Tibial nerve (tissue), 3 donors: ENCODE measurements around a stretch of chr16.

GRCh38 chr16:85806564-85807176 lies 7.2 kb downstream of the COX4I1 start:
- PRO-cap: no peak
- RAMPAGE, long total RNA, 3 experiments: no peak in any of the 3 experiments

- PRO-cap: no peak
- RAMPAGE, long total RNA, 3 experiments: no peak in any of the 3 experiments
Observed at GRCh38 chr16:85833115-85833815, 33.8 kb downstream of the COX4I1 start.

DNA sequence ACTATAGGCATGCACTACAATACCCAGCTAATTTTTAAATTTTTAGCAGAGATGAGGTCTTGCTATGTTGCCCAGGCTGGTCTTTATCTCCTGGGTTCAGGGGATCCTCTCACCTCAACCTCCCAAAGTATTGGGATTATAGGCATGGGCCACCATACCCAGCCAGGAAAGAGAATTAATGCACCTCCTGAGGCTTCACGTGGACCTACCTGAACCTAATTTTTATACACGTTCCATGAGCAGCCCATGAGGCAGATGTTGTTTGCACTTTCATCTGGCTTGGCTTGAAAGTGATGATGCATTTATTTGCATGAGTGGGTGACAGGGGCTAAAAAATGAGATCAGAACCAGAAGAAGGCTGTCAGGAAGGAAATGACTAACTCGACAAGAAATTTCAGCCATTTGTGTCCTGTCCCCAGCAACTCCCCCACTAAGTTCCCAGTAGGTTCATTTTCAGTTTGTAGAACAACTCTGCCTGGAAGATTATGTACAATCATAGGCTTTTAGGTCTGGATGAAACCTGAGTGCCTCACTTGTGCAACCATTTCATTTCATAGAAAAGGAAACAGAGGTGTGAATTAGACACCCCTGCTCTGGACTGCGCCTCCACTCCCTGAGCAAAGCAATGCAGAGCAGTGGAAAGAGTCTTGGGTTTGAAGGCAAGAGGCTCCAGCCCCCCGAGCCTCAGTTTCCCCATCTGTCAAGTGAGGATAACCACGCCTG lies 10.2 kb upstream of the IRF8 start:
- PRO-cap: no peak
- RAMPAGE, long total RNA, 3 experiments: no peak in any of the 3 experiments

- PRO-cap: no peak
- RAMPAGE, long total RNA, 3 experiments: no peak in any of the 3 experiments
Observed at GRCh38 chr16:85905114-85905744, 6.3 kb downstream of the IRF8 start.

DNA sequence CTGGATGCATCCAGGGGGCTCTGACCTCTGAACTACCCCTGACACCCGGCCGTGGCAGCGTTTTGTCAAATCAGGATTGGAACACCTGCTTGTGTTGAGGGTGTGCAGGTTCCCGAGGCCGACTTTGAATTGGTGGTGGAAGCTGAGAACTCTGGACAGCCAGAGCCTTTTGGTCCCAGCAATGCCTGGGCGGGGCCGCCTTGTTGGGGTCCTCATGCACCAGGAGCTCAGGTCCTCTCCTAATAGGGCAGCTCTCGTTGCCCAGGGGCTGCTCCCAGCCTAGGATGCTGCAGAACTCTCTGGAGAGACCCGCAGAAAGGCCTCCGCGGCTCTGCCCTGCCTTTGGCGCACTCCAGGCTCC lies 153.0 kb downstream of the IRF8 start:
- PRO-cap: no peak
- RAMPAGE, long total RNA, 3 experiments: no peak in any of the 3 experiments

DNA sequence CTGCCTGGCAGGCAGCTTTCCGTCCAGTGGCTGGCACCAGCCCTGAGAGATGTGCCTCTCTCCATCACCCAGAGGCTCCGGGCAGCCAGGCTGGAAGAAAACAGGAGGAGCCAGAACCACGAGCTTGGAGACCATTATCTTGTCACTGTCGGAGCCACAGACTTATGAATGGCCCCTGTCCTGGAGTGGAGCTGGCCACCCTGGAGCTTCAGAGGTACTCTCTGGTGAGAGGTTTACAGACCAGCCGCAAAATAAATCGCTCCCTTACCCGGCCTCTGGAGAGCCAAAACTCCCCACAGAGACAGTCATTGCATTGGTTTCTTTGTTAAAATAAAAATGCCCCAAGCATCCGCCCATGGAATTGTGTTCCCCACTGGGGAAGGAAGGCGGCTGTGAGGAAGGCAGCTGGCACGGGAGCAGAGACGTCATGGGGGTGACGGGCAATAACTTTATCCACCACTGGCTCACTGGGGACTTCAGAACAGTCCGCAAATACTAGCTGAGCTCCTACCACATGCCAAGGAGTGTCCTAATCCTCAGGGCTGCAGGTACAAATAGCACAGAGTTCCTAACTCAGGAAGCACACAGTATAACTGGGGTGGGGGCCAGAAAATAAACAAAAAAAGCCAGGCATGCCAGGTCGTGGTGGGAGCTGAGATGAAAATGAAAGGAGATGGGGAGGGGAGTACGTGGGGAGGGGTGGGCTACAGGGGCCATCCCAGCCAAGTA lies 266.2 kb upstream of the FOXF1 start:
- PRO-cap: no peak
- RAMPAGE, long total RNA, 3 experiments: no peak in any of the 3 experiments

DNA sequence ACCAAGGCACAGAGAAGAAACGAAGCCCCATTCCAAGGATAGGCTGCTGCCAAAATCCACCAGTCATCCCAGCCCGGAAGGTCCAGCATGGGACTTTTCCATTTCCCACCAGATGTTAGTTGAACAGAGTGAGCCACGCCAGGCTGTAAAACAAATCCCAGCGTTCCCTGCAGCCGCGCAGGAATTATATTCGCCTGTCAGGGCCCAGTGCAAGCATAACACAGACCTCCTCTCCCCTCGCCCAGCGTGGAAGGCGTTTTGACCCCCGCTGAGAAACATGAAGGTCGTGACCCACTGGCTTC lies 212.2 kb upstream of the FOXF1 start:
- PRO-cap: no peak
- RAMPAGE, long total RNA, 3 experiments: no peak in any of the 3 experiments

- PRO-cap: no peak
- RAMPAGE, long total RNA, 3 experiments: no peak in any of the 3 experiments
Observed at GRCh38 chr16:86365905-86366191, 144.5 kb upstream of the FOXF1 start.

- PRO-cap: no peak
- RAMPAGE, long total RNA, 3 experiments: no peak in any of the 3 experiments
Observed at GRCh38 chr16:86396481-86396838, 113.9 kb upstream of the FOXF1 start.

DNA sequence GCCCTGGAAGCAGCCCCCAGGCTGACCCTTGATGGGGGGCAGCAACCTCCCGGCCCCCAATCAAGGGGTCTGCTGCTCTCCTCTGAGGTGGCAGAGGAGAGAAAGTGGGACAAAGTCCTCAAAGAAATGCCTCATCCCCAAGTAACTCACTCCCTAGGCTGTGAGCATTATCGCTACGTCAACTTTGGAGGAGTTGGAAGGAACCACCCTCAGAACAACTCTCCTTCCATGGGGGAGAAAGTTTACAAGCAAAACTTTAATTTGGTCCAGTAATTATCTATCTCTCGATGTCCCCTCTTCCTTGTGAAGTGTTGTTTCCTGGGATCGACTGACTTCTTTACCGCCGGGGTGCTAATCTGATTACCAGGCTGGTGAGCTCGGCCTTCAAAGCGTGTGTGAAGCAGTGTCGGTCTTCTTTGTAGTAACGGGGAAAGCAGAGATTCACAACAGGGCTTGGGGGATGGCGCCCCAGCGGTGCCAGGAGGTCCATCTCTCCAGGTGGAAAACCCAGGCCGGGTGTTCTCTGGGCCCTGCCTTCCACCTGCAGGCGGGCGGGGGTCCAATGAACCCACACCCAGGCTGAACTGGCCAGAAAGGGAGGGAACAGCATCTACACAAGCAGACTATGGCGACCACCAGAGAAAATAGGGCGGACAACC lies 14.6 kb upstream of the FOXF1 start:
- PRO-cap: no peak
- RAMPAGE, long total RNA, 3 experiments: no peak in any of the 3 experiments

DNA sequence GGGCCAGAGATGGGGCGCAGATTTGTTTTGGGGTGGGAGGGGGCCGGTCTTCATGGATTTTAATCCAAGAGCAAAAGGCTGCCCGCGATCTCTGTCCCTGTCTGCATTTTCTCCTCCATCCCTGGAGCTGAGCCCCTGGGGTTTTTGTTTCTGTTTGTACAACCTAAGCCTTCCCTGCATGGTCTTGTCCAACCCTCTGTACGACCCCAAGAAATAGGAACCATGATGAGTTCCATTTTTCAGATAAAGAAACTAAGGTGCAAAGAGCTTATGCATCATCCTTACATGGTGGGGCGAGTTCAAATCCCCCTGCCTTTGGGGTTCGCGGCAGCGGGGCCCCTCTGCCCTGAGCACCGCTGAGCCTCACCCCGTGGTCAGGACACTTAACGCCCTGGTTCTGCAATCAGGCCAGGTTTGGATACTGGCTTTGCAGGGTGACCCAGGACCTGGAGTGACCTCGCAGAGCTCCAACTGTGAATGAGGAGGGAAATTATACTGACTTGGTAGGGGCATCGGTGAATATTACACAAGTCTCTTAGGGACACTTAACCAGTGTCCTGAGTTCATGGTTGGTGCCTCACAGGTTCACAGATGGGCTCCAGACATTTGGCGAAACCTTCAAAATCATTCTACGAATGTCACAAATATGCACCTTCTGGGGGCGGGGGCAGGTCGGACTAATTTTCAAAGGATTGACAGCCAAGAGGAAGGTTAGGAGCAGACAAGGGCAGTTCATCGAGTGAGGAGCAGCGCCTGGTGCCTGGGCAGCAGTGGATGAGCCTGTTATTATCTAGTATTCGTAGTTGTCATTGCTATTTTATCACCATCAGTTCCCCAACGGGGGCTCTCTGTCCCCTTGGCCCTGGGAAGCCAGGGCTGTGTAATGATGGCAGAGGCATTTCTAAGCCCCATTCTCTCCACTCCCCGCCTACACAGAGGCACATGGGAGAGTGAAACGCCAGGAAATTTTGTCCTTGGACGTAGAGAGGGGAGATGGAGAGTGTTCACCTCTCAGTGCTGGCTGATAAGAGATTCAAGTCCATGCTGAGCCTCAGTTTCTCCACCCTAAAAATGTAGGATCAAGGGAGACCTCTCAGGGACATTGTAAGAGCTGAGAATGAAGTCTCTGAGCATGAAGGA lies 4.0 kb upstream of the FOXF1 start:
- PRO-cap: no peak
- RAMPAGE, long total RNA, 3 experiments: no peak in any of the 3 experiments

DNA sequence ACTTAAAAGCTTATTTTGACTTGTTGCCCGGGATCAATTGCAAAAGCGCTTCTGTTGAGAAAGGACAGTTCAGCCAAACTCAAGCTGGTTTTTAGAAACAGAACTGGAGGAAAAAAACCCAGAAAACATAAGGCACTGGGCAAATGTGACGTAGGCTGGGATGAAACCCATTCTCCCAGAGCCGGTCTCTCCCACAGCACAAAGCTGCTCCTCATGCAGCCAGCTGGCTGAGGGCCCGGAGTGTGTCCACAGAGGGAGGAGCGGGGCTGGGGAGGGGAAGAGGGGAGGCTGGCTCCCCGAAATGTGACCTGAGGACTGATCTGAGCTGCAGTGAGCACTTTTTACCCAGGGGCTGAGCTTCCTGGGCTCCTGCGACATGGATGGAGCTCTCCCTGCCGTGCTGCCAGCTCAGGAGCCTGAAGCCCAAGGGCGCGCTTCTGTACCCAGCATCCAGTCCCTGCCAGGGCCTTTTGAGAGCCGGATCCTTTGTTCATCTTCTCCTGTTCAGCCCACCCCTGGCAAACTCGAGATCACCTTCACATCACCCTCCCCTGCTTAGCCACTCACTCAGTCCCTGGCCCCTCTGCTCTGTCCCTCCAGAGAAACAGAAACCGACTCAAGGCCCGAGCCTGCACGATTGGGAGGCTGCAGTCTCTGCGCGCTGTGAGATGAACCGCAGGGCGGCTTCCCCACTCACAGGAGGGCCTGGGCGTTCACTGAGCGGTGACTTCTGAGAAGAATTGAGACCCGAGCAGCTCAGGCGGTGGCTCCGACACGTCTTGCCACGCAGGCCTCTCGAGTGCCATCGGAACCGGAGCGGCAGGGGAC lies 21.0 kb downstream of the FOXF1 start:
- PRO-cap: no peak
- RAMPAGE, long total RNA, 3 experiments: no peak in any of the 3 experiments

- PRO-cap: no peak
- RAMPAGE, long total RNA, 3 experiments: no peak in any of the 3 experiments
Observed at GRCh38 chr16:86651674-86652219, 73.4 kb downstream of the FOXL1 start.

- PRO-cap: no peak
- RAMPAGE, long total RNA, 3 experiments: no peak in any of the 3 experiments
Observed at GRCh38 chr16:86755286-86755687, 176.9 kb downstream of the FOXL1 start.

- PRO-cap: no peak
- RAMPAGE, long total RNA, 3 experiments: no peak in any of the 3 experiments
Observed at GRCh38 chr16:86824504-86825290, 246.3 kb downstream of the FOXL1 start.

DNA sequence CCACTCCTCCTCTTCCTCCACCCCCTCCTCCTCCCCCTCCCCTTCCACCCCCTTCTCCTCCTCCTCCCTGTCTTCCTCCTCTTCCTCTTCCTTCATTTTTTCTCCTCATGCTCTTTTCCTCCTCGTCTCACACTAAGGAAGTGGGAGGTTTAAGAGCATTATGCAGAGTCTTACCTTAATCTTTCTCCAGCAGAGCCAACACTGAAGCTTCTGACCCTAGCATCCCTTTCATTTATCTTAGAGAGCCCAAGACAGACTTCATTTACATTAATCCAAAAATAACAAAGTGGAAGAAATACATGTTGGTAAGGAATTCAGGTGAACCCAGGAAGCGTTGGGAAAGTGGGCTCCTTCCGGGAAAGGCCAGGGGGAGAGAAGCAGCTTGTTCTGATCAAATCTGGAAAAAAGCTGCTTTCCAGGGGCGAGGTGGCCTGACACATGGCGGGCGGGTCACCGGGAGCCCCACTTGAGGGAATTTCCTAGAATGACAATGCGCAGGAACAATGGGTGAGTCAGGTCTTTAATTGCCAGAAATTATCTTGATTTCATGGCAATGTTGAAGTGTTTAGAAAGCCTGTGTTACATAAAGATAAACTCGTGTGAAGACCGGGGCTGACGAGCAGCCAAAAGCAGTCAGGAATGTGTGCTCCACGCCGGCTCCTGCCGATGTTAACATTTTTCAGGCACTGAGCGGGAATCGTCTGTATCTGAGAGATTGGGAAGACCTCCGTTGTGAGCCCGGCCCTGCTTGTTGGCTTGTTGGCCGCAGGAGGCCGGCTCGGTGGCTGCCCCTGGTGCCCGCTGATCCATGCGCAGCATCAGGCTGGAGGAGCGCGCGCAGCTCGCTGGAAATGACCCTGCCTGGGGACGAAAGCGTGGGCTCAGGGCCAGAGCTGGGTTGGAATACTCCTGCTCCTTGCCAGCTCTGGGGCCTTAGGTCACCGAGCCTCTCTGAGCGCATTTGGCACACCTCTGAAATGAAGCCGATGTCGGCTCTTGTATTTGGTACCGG lies 353.0 kb downstream of the FOXL1 start:
- PRO-cap: no peak
- RAMPAGE, long total RNA, 3 experiments: no peak in any of the 3 experiments

DNA sequence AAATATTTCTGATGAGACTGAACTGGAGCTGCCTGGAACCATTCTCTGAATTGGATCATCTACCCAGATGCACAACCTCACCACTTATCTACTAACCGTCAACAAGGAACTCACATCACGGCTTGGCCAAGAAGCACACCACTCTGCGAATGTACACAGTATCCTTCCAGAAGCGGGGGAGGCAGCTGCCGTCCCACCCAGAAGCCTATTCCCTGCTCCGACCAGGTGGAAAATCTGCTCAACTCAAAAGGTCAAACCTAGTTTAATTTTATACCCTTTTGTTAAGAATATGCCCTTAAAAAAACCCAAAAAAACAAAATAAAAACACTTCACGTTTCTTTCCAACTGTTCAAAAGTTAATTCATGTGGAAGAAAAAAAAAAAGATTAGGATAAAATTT lies 283.2 kb downstream of the C16orf95 start:
- PRO-cap: no peak
- RAMPAGE, long total RNA, 3 experiments: no peak in any of the 3 experiments

- PRO-cap: no peak
- RAMPAGE, long total RNA, 3 experiments: no peak in any of the 3 experiments
Observed at GRCh38 chr16:87053002-87053763, 264.0 kb downstream of the C16orf95 start.

GRCh38 chr16:87126990-87127440 lies 190.2 kb downstream of the C16orf95 start:
- PRO-cap: no peak
- RAMPAGE, long total RNA, 3 experiments: no peak in any of the 3 experiments

DNA sequence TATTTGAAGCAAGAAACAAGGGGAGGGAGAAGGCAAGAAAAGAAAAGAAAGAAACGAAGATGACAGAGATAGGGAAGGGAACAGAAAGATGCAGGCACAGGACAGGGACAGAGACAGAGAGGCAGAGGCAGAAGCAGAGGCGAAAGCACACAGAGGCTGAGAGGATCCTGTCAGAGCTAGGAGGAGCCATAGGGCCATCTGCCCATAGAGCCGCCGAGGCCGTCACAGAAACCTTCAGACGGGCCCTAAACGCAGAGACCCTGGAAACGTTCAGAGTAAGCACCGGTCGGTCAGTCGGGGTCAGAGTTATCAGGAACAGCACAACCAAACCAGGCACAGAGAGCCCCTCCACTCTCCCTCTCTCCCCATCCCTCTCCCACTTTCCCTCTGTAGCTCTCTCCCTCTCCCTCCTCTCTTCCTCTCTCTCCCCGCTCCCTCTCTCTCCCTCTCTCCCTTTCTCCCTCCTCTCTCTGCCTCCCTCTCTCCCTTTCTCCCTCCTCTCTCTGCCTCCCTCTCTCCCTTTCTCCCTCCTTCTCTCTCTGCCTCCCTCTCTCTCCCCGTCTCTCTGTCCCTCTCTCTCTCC lies 139.0 kb downstream of the C16orf95 start:
- PRO-cap: unidirectional peak, plus-strand start at position 237 of the sequence
- RAMPAGE, long total RNA, 3 experiments: no peak in any of the 3 experiments